GM19240 (cell line): ENCODE data around the gene ASB4.

- RRBS: no CpG with 5 or more reads among the region's 6 CpGs
These were observed 18.1 kb downstream of the ANKIB1 start for GRCh38 chr7:92263788-92264282.

DNA sequence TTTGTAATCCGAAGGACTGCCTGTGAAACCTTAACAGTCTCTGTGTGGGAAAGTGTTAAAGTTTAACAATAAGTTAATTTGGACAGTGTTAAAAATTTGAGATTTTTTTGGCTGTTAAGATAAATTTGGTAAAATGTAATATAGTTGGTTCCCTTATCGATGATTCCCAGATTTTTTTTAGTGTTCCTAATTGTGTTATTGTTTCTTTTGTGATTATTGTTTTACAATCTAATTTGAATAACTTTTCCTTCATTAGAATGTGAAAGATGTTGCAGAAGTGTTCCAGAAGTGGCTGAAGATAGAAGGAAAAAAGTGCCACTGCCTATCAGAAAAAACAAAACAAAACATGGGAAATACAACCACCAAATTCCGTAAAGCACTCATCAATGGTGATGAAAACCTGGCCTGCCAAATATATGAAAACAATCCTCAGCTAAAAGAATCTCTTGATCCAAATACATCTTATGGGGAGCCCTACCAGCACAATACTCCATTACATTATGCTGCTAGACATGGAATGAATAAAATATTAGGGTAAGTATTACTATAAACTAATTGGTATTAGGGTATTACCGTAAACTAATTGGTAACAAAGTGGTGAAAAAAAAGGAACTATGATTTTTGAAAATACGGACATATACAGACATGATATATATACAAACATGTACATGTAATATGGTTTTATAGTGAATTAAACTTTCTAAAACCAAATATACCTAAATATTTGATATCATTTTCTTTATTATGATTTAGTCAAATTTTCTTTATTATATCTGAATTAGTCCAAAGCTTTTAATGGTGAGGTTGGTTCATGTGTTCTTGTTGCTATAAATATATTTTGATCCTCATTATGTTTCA is 49.1 kb downstream of the ANKIB1 start:
- RRBS: no CpG with 5 or more reads among the region's 5 CpGs

- RRBS: no CpG with 5 or more reads among the region's 45 CpGs
These were observed 779 bp downstream of the GATAD1 start for GRCh38 chr7:92447859-92448662.

DNA sequence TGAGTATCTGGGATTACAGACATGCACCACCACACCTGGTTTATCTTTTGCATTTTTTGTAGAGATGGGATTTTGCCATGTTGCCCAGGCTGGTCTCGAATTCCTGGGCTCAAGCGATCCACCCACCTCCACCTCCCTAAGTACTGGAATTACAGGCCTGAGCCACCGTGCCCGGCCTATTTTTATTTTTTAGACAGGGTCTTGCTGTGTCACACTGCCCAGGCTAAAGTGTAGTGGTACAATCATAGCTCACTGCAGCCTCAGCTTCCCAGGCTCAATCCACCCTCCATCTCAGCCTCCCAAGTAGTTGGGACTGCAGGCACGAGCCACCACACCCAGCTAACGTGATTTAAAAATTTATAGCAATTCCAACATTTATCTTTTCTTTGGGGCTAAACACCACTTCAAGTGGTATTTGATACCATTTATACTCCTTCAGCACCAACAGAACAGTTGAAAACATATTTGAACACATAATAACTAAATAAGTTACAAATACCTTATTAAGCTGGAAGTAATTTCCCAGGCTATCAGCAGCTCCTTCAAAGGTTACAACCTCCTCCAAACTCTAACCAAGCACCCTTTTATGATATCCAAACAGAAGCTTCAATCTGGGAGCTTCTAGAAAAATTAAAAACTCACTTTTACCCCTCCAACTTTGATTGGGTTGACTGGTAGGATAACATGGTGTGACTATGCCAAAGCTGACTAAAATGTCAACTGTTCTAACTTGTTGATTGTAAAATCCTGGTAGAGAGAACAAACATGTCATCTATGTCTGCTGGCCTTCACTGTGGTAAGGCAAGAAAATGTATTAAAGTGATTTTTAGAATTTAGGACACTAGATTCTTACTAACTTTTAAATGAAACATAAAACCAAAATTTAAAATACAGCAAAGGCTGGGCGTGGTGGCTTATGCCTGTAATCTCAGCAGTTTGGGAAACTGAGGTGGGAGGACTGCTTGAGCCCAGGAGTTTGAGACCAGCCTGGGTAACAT is 29.9 kb downstream of the RBM48 start:
- RRBS: no CpG with 5 or more reads among the region's 7 CpGs

GRCh38 chr7:92718023-92719076 is 118.0 kb downstream of the CDK6 start:
- RRBS: no CpG with 5 or more reads among the region's 22 CpGs

GRCh38 chr7:92801490-92802123 is 34.8 kb downstream of the CDK6 start:
- RRBS: no CpG with 5 or more reads among the region's 9 CpGs

DNA sequence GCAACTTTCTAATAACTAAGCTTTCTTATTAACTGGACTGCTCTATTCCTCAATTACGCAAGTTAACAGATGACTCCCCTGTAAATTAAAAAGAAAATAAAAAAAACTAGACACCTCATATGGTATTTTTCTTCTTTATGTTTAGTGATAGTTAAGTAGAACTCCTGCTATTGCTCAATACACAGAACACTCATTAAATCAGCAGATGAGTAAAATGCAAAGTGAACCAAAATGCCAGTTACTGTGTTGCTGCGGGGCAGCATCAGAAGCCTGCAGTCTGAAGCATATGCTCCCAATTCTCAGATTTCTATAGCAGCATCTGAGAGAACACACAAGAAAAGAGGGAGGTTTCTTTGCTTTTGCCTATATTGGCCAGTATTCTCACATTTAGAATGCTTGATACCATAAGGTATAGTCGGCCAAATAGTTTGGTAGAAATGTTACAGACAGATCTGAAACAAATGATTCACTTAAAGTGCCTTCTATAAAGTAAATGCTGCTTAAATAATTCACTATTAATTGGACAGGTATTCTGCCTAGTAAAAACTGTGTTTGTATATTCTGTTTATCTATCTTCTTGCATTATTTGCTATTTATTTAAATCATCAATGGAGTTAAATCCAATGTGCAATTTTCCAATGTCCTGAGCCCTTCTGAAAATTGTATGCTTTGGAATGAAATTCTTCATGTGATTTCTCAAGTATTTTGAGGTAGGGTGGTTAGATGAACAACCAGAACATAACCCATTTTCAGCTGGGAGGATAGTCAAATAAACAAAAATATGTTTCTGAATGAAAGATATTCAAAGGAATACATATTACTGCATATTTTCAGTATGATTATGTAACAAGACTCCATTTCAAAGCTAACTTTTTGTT is 28.1 kb downstream of the CDK6 start:
- RRBS: no CpG with 5 or more reads among the region's 3 CpGs

GRCh38 chr7:92833237-92834016 is 2.9 kb downstream of the CDK6 start:
- RRBS: no CpG with 5 or more reads among the region's 81 CpGs

- RRBS: no CpG with 5 or more reads among the region's 5 CpGs
These were observed 13.7 kb downstream of the SAMD9L start for GRCh38 chr7:93134285-93135093.

GRCh38 chr7:94303690-94304195 is 91.0 kb upstream of the COL1A2 start:
- RRBS: no CpG with 5 or more reads among the region's 7 CpGs

DNA sequence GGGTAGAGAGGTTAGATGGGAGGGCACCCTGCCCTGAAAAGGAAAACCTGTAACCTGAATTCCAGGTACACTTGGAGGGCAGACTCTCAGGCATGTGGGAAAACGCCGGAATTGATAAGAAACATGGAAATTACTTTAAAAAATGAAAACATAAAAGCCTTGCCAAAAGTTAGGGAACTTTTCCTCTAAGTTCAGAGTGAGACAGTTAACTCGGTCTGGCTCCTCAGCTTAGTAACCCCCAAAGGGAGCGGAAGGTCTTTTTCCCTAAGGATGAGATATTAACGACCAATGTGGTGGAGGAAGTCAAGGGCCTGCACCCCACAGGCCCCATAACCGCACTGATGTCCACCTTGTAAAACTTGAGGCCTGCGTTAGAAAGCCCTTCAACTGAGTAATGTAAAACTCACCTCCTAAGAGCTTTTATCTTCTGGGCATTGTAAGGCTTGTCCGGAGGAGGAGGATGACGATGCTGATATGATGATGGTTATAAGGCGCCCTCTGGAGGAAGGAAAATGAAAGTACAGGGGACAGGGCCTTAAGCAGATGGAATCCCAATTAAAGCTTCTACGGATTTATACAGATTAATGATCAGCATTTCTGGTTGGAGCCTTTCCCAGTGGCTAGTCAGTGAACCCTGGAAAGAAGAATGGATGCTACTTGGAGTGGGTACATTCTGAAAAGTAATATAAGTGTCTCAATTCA is 589 bp downstream of the COL1A2 start:
- RRBS: no CpG with 5 or more reads among the region's 11 CpGs

- RRBS: no CpG with 5 or more reads among the region's 13 CpGs
These were observed 1.7 kb downstream of the COL1A2 start for GRCh38 chr7:94395982-94397262.

DNA sequence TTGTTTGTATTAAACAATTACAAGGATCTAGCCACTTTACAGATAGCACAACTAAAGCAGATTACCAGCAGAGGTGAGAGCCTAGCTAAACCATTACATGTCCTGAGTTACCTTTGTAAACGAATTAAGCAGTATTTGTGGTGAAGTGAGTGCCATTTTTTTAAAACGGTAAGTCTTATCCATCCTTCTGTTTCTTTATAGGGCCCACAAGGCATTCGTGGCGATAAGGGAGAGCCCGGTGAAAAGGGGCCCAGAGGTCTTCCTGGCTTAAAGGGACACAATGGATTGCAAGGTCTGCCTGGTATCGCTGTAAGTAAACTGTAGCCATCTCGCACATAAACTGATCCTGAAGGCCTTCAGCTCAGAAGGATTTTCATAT is 31.5 kb downstream of the COL1A2 start:
- RRBS: no CpG with 5 or more reads among the region's 7 CpGs

DNA sequence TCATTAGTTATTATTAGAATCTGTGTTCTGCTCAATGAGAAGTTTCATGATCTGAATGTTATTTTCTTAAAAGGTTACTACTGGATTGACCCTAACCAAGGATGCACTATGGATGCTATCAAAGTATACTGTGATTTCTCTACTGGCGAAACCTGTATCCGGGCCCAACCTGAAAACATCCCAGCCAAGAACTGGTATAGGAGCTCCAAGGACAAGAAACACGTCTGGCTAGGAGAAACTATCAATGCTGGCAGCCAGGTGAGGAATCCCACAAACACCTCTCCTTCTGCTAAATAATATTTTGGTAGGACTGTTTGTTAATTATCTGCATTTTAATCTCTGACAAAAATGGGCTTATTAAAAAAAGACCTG is 33.5 kb downstream of the COL1A2 start:
- RRBS: no CpG with 5 or more reads among the region's 3 CpGs

DNA sequence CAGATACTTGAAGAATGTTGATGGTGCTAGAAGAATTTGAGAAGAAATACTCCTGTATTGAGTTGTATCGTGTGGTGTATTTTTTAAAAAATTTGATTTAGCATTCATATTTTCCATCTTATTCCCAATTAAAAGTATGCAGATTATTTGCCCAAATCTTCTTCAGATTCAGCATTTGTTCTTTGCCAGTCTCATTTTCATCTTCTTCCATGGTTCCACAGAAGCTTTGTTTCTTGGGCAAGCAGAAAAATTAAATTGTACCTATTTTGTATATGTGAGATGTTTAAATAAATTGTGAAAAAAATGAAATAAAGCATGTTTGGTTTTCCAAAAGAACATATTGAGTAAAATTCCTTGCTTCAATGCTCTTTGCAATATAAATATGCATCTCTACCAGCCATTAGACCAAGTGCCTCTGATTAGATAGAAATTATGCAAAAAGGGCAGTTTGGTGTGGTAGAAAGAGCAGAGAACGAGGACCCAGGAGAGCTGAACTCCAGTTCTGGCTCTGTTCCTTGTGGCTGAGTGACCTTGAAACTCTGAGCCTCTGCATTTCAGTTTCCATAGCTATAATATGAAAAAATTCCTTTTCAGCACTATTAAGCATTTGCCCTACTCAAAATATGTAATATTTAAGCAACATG is 36.3 kb downstream of the COL1A2 start:
- RRBS: no CpG with 5 or more reads among the region's 2 CpGs

DNA sequence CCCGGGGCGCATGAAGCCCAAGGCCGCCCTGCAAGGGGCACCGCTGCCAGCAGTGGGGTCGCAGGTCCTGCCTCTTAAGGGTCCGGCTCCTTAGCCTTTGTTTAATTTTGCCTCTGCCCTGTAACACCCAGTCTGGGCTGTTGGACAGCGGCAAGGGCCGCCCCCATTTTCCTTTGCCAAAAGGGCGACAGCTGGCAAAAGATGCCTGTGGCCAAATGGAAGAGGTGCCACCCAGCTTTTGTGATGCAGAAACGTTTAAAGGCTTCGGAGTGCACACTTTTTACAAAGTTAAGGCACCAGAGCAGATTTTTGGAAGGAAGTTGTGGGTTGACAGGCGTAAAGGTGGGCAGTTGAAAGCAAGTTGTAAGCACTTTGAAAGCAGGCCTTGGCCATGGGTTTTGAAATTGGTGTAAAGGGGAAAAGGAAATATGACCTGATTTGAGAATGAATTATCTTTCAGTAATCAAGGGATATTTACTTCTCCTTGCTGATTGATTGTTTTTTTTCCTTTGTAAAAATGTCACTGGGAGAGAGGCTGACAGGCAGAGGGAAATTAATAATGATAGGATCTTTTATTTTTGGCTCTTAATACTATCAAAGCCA is 1.1 kb downstream of the CASD1 start:
- RRBS: 2% methylated on average over 5 of the region's 12 CpGs

DNA sequence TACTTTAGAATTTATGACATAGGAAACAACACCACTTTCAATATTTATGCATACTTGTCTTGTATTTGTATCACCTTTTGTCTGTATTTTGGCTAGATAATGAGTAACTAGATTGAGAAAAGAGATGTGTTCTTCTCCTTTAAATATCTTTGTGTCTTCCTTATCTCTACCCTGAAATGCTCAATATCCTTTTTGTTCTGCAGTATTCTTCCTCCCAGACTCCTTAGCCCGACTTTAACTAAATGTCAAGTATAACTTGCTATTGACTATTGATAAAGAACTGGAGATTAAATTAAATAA is 6.6 kb downstream of the CASD1 start:
- RRBS: no CpG with 5 or more reads among the region's 1 CpG

- RRBS: no CpG with 5 or more reads among the region's 4 CpGs
These were observed 8.3 kb downstream of the SGCE start for GRCh38 chr7:94647580-94648133.

DNA sequence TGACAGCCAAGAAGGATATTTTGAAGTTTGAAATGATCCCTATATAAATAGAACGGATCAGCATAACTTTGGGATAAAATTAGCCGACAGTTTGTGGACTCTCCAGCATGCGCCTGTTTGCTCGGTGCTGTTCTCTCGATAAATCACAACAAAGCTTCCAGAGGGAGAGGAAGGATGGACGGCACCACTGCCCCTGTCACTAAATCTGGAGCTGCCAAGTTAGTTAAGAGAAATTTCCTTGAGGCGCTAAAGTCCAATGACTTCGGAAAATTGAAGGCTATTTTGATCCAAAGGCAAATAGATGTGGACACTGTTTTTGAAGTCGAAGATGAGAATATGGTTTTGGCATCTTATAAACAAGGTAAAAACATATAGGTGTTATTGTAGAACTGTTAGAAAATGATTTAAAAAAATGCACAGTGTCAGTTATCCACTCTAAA is at the start of gene ASB4:
ASB4 (plus strand) TSS at position 146 of the 440 bp plus-strand sequence.
- RRBS: no CpG with 5 or more reads among the region's 9 CpGs

- RRBS: no CpG with 5 or more reads among the region's 2 CpGs
These were observed 5.1 kb downstream of the PDK4 start for GRCh38 chr7:95591048-95591825.